Helper T cell (primary cell): ENCODE measurements around a stretch of chr14.

DNA sequence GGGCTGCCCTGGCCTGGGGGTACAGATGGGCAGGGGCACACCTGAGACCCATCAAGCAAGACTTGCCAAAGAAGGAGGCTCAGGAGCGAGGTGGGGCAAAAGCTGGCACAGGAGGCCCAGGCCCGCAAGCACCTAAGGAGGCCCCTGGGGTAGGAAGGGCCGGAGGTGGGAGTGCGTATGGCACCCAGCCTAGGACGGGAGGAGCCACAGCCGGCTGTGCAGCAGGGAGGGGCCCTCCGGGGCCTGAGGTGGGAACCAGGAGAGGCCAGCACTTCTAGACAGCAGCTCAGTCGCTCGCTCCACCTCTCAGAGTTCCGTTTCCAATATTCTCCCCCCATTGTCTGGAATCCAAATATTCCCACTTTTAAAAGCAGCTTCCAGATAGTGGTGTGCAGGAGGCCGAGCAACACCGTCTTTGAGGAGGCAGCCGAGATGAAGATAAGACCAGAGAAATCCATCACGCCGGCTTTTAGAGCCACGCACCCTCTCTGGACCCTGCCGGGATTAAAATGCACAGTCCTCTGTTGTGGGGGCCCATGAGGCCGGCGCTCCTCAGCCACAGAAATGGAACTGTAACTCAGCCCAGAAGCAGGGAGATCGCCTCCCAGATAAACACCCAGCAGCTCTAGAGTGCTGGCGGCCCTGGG, 12.1 kb upstream of the C14orf180 start:
- PRO-cap, 2 experiments: no peak in any of the 2 experiments

- PRO-cap, 2 experiments: no peak in any of the 2 experiments
Observed at GRCh38 chr14:104580224-104580515, 606 bp downstream of the C14orf180 start.

DNA sequence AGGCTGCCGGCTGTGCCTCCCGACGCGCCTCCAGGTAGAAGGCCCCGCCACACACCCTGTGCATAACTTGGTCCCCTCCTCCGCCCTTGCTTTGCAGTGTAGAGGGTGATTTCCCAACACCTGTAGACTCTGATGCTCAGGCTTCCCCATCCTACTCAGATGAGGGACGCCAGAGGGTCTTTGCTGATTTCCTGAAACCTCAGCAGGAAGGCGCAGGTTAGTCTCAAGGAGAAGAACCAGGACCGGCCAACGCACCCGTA, 28.3 kb upstream of the TMEM179 start:
- PRO-cap, 2 experiments: no peak in any of the 2 experiments

- PRO-cap, 2 experiments: peak in 1 of 2 experiments; most common plus-strand start chr14:104665673 (in 1)
Observed at GRCh38 chr14:104665250-104666080, 24.0 kb upstream of the INF2 start.

- PRO-cap, 2 experiments: no peak in any of the 2 experiments
Observed at GRCh38 chr14:104676699-104677169, 12.7 kb upstream of the INF2 start.

GRCh38 chr14:104677970-104678351, 11.5 kb upstream of the INF2 start:
- PRO-cap, 2 experiments: peak in 1 of 2 experiments; most common plus-strand start chr14:104678180 (in 1)

- PRO-cap, 2 experiments: no peak in any of the 2 experiments
Observed at GRCh38 chr14:104679923-104680790, 9.3 kb upstream of the INF2 start.

GRCh38 chr14:104687506-104688653, 1.5 kb upstream of the INF2 start:
- PRO-cap, 2 experiments: no peak in any of the 2 experiments

GRCh38 chr14:104694537-104695409, 5.4 kb downstream of the INF2 start:
- PRO-cap, 2 experiments: peak in 2 of 2 experiments; most common plus-strand start chr14:104695242 (in 2); most common minus-strand start chr14:104695045 (in 2)

DNA sequence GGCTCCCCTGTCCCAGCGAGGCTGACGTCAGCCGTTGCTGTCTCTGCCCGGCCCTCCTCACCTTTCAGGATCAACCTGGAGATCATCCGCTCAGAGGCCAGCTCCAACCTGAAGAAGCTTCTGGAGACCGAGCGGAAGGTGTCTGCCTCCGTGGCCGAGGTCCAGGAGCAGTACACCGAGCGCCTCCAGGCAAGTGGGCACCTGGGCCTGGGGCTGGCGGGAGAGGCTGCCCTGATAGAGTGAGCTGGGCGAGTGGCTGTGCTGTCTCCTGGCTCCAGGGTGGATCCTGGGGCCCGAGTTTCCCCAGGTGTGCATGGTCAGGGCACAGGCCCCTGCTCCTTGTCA, 11.7 kb upstream of the ADSS1 start:
- PRO-cap, 2 experiments: no peak in any of the 2 experiments

DNA sequence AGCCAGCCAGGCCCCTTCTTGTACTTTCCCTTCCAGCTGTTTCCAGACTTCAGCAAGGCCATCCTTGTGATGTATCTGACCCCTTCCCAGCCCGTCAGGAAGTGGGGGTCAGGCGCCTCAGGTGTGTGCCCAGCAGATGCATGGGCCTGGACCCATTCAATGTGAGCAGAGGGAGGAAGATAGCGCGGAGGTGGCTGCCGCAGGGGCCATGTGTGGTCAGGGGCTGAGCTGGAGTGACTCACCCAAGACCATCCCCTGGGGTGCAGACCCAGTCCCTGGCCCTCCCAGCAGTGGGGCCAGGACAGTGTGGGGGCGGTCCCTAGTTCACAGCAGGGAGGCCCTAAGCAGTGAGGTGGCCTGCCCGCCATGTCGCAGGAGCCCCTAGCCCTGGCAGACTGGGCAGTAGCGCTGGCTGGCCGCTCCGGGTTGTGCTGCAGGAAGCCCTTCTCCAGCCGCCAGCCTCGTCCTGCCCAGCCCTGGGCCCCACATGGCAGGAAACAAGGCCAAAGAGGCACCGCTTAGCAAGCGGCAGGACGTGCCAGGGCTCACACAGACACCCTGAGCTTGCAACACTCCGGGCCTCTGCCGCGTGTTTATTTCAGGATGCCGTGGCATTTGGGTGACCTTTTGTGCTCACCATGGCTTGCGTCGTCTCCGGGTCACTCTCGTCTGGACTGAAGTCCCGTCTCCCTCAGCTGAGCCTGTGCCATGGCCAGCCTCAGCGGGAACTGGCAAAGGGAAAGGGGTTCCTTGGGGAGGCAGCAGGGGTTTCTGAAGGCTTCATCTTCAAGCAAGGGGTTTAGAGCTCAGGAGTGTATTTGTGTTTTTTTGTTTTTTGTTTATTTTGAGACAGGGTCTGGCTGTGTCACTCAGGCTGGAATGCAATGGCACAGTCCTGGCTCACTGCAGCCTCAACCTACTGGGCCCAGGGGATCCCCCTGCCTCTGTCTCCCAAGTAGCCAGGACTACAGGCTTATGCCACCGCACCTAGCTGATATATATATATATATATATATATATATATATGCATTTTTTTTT, 12.2 kb downstream of the ADSS1 start:
- PRO-cap, 2 experiments: no peak in any of the 2 experiments

DNA sequence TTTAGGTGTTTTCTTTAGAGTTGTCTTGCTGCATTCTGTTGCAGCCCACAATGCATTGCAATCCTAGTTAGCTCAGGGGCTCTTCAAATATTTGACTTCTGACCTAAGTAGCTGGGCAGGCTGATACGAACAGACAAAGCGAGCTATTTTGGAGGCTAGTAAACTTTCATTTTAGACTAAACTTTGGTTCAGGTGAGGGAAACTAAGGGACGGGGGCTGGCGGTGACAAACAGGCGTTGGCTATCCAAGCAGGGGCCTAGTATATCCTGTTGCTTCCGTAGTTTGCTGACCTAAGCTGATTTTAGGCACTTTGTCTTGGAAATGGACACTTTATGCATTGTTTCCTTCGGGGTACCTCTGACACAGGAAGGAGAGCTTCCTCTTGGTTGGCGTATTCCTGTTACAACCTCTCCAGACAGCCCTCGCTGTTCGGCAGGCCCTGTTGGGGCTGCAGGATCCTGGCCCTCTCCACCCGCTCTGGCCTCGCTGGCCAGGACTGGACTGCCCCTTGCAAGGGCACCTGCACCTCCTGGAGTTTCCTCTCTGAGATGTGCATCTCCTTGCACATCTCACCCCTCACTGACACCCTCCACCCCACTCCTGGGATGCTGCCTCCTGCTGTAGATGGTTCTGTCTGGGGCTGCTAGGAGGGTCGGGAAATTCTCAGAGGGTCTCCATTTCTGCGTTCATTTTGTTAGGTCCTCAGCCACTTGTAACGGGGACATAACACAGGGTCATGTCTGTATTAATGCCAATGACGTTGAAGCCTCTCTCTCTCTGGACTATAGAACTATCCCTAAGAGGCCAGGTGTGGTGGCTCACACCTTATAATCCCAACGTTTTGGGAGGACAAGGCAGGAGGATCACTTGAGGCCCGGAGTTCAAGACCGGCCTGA, 14.4 kb downstream of the SIVA1 start:
- PRO-cap, 2 experiments: no peak in any of the 2 experiments

- PRO-cap, 2 experiments: no peak in any of the 2 experiments
Observed at GRCh38 chr14:104770475-104771331, 17.8 kb downstream of the SIVA1 start.

DNA sequence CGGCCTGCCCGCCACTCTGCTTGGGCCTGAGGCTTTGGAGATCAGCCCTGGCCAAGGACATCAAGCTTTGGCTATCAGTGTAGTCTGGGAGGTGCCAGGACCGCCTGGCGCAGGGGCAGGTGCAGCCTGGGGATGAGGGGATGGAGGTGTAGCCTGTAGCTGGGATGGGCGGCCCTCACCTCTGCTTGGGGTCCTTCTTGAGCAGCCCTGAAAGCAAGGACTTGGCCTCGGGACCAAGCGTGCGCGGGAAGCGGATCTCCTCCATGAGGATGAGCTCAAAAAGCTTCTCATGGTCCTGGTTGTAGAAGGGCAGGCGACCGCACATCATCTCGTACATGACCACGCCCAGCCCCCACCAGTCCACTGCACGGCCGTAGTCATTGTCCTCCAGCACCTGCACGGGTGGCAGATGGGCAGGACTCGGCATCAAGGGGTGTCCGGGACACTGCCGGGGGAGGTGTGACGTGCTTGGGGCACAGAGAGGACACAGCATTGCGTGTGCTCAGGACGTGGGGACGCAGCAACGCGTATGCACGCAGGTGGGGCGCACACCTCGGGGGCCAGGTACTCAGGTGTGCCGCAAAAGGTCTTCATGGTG, 19.9 kb downstream of the SIVA1 start:
- PRO-cap, 2 experiments: no peak in any of the 2 experiments

DNA sequence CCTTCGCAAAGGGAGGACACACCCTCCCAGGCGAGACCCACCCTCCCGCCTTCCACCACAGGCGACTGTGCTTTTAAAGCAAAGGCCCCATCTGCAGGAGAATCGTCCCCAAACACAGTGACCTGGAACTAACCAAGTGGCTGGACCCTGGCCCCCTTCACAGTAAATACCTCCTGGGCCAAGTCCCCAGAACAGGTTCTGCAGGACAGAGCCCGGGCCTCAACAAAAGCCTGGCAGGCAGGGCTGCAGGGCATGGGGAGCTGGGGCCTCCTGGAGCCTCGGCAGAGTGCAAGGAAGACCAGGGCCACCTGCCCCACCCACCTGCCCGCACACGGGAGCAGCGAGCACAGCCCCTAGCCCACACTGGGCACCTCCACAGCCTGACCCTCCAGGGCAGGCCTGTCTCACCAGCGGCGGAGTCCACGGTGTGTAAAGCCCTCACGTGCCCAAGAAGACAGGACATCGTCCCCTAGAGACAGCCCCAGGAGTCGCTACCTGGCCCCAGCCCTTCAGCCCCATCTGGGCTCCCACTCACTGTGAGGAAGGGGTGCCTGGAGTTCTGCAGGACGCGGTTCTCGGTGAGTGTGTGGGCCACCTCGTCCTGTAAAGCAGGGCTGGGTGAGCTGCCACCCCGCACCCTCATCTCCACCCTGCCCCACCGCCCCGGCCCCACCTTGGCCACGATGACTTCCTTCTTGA, 21.0 kb downstream of the AKT1 start:
- PRO-cap, 2 experiments: no peak in any of the 2 experiments

- PRO-cap, 2 experiments: no peak in any of the 2 experiments
Observed at GRCh38 chr14:104789017-104789748, 6.4 kb downstream of the AKT1 start.

DNA sequence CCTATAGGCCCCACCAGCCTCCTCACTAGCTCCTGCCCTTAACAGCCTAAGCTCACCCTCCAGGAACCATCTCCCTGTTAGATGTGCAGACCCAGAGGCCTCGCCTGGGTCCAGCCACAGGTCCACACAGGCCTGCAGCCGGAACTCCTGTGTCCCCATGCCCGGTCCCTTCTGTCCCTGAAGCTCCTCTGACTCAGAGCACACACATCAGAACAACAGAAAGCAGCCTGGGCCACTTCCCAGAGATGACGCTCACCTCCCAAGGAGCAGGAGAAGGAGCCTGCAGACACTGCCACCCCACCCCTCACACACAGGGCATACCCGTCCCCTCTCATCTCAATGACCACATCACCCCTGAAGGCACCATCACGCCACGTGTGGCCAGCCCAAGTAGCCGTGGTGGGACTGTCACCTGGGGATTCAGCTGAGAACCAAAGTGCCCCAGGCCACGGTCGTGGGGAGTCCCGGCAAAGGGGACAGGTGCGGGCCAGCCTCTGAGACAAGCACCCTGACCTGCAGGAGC, 5.7 kb downstream of the AKT1 start:
- PRO-cap, 2 experiments: no peak in any of the 2 experiments

GRCh38 chr14:104793188-104793855, 2.2 kb downstream of the AKT1 start:
- PRO-cap, 2 experiments: no peak in any of the 2 experiments

GRCh38 chr14:104799097-104799534, 1.8 kb upstream of the ZBTB42 start:
- PRO-cap, 2 experiments: no peak in any of the 2 experiments

DNA sequence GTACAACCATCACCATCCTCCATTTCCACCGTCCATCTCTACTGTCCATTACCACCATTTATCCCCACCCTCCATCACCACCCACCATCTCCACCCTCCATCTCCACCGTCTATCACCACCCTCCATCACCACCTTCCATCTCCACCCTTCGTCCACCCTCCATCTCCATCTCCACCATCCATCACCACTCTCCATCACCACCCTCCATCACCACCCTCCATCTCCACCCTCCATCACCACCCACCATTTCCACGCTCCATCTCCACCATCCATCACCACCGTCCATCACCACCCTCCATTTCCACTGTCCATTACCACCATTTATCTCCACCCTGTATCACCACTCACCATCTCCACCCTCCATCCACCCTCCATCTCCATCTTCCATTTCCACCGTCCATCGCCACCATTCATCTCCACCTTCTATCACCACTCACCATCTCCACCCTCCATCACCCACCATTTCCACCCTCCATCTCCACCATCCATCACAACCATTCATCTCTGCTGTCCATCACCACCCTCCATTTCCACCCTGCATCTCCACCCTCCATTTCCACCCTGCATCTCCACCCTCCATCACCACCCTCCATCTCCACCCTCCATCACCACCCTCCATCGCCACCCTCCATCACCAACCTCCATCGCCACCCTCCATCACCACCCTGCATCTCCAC, 6.2 kb upstream of the CEP170B start:
- PRO-cap, 2 experiments: no peak in any of the 2 experiments